Left colon (tissue), 1 donor: ENCODE data around the gene RMI1.

GRCh38 chr9:83980661-83981909, at the start of gene RMI1:
RMI1 (plus strand) TSS chr9:83980805.
- PRO-cap: bidirectional peak, plus-strand start at chr9:83980840, minus-strand start at chr9:83980615; unidirectional peak, minus-strand start at chr9:83981664

GRCh38 chr9:84002309-84002652, 21.7 kb downstream of the RMI1 start:
- PRO-cap: no peak

DNA sequence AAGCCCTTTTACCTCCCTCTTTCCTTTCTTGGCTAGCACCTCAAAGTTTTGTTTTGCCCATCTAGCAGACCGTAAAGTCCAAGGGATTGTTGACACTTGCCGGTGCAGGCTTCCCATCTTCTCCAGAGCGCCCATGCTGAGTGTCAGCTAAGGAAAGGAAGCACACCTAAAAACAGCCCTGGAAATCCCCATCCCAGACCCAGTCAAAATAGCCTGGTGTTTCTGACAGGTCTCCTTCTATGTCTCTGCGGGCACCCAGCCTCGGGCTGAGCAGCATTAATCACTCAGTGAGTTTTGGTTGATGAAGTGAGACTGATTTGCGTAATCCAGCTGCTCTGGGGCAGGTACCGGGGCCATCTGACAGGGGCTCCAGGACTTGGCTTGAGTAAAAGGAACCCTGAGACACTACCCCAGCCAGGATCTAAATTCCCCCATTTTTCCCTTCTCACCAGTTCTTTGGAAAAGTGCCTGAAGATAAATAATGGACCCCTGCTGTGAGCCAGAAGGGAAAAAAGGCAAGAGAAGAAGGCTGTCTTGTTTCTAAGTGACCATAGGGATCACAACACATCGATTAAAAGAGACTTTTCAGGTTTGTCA, 647 bp downstream of the SLC28A3 start:
- PRO-cap: no peak

GRCh38 chr9:84668066-84669067, 1.2 kb upstream of the NTRK2 start:
- PRO-cap: no peak

GRCh38 chr9:84701934-84702410, 32.4 kb downstream of the NTRK2 start:
- PRO-cap: no peak

- PRO-cap: no peak
Measured at GRCh38 chr9:85077629-85077836, 408.0 kb downstream of the NTRK2 start.

DNA sequence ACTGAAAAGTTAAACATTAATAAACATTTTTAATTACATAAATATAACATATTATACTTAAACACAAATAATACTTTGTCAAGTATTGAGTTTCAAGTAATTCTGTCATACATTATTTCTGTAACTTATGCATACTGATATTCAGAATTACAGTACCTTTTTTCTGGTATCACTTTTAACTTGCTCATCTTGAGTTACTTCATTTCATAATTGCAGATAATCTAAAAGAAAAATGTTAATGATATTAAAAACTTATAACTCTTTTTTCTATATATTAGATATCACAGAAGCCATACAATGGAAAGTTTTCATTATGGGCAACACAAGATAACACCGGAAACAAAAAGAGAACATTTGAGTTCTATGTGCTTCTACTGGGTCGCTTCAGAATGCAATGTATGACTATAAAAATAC, 29.4 kb downstream of the AGTPBP1 start:
- PRO-cap: no peak

DNA sequence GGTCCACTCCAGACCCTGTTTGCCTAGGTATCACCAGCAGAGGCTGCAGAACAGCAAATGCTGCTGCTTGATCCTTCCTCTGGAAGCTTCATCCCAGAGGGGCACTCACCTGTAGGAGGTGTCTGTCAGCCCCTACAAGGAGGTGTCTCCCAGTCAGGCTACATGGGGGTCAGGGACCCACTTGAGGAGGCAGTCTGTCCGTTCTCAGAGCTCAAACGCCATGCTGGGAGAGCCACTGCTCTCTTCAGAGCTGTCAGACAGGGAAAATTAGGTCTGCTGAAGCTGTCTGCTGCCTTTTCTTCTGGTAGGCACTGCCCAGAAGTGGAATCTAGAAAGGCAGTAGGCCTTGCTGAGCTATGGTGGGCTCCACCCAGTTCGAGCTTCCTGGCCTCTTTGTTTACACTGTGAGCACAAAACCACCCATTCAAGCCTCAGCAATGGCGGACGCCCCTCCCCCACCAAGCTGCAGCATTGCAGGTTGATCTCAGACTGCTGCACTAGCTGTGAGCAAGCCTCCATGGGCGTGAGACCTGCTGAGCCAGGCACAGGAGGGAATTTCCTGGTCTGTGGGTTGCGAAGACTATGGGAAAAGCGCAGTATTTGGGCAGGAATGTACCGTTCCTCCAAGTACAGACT, 18.7 kb downstream of the AGTPBP1 start:
- PRO-cap: no peak

DNA sequence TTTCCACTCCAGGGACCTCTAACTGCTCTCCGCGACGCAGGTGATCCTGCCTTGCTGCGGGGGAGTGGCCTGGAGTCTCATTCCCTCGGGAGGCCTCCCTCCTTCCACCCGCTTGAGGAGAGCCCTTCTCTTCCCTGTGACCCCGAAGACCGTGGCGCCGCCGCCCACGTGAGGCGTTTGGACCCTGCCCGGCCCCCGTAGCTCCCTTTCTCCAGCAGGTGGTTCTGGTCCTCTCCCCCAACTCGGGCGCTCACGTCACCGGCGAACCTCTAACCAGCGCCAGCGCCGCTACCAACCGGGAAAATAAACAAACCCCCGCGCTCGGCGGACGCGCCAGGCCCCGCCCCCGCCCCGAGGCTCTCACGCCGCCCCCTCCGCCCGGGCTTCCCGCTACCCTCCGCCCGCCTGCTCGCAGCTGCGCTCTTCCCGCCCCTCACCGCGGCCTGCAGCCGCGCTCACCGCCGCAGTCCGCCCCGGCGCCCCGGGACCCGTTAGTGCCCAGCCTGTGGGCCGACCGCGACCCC, 63.2 kb upstream of the AGTPBP1 start:
- PRO-cap: unidirectional peak, plus-strand start at position 80 of the sequence

DNA sequence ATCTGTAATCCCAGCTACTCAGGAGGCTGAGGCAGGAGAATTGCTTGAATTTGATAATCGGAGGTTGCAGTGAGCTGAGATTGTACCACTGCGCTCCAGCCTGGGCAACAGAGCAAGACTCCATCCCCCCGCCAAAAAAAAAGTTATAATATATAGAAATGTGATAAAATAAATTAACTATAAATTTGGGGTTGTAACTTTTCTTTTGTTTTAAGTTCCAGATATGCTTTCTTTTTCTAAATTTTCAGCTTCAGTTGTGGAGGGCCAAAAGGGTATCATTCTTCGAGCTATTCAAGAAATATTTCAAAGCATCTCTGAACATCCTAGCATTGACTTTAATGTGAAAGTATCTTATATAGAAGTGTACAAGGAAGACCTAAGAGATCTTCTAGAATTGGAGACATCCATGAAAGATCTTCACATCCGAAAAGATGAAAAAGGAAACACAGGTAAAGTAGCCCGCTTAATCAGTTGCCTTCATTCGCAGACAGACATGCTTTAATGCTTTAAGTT, 80.9 kb upstream of the AGTPBP1 start:
- PRO-cap: no peak

GRCh38 chr9:85845750-85846269, 95.1 kb upstream of the NAA35 start:
- PRO-cap: no peak

- PRO-cap: no peak
Measured at GRCh38 chr9:85941995-85942309, 1.0 kb downstream of the NAA35 start.

- PRO-cap: no peak
Measured at GRCh38 chr9:86023949-86024645, 75.3 kb downstream of the GOLM1 start.

DNA sequence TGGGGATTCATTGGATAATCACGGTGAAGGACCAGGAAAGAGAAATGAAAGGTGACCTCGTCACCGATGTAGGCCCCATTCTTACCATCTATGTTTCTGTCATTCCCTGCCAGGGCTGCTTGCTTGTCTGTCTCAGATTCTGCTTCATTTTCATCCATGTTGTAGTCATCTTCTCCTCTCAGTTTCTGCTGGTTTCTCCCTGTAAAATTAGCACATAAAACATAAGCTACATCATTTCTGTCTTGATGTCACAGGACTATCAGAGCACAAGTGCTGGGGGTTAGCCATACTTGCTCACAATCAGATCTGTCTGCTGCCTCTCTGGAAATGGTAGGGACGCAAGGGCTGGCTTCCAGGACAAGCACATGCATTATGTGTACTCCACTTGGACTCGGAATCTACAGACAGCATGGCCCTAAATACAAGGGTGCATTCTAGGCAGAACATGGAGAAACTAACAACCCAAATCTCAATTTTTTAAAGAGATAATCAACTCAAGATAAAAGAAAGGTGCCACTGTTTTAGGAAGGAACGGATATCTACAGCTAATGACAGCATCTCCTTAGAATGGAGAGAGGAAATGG, 66.1 kb downstream of the GOLM1 start:
- PRO-cap: no peak

DNA sequence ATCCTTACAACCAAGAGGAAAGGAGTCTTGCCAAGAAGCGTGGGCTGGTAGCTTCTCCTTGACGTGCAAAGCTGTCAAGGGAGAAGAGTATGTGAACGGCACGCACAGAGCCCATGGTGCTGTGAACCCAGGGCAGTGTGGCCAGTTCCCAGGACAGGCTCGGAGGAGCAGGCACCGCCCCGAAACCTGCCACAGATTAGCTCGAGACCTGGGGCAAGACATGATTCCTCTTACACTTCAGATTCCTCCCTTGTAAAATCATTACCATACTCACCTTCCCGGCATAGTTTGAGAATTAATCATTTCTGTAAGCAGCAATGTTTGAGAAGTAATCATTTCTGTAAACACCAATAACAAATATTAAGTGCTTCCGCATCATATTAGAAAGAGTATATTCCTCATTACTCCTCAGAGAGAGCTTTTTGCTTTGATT, 19.9 kb downstream of the GOLM1 start:
- PRO-cap: no peak

DNA sequence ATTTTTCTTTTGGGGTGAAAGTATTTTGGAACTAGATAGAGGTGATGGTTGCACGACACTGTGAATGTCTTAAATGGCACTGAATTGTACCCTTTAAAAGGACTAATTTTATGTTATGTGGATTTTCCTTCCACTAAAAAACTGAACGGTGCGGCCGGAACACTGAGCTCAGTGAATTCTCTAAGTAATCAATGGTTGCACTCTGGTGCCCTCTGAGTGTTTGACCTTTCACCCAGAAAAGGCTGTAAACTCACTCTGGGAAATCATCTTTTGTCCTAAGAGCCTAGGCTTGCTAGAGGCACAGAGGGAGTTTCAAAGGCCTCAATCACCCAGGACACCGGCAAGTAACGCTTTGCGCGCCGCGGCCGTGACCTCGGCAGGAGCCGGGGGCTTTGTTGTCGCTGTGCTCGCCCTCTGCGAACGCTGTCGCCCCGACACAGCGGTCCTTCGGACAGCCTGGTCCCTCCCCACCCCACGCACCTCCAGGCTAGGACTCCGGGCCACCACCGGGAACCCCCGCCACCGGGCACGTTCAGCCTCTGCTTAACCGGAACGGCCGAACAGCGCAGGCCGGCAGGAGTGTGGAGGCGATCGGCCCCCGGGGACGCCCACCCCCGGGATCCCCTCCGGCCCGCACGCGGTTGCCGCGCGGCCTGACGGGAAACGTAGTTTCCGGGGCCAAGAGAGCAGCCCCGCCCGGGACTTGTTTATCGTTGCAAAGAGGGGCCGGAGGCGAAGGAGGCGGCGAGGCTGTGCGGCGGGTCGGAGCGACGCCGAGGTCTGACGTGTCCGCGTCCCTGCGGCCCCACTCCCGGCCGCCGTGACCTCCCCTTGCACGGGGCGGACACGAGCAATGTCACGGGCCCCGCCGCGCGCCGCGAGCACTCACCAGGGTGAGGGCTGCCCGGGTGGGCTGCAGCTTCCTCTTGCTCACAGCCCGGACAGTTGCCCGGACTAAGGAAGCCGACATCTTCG, 562 bp downstream of the ISCA1 start:
- PRO-cap: bidirectional peak, plus-strand start at position 735 of the sequence, minus-strand start at position 636 of the sequence

GRCh38 chr9:86293739-86294173, 11.4 kb upstream of the ISCA1 start:
- PRO-cap: no peak

DNA sequence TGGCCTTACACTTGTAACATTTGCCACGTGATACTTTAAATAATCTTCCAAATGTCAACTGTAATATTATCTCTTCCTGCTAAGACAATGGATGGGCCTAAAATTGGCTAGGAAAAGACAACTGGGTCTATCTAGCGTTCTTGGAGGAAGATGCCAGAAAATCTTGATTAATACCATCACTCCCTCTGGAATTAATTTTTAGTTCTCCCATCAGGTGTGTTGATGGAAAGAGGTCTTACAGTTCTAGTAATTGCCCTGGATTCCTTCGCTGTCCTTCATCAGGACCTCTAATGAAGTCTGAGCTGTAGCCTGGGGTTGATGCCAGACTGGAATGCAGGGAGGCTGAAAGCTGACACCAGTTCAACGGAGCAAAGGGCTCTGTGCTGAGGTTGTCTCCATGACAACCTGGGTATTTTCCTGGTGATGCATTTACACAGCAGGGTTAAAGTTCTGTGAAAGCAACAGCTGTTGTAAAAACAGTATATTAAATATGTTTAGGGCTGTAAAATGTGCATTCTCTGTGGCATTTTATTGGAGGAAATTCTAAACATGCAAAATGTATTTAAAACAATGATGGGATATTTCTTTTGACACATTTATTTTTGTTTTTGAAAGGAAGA, 92.2 kb downstream of the GAS1 start:
- PRO-cap: no peak

GRCh38 chr9:87034011-87034736, 86.9 kb upstream of the GAS1 start:
- PRO-cap: no peak

- PRO-cap: no peak
Measured at GRCh38 chr9:87122945-87123490, 175.7 kb upstream of the GAS1 start.